Vagina (tissue), 1 donor: ENCODE data around the genes RHOBTB3 and ELL2.

- PRO-cap: no peak
- RAMPAGE, long total RNA: no peak
Measured at GRCh38 chr5:91311309-91312606, 71.4 kb downstream of the ARRDC3 start.

- PRO-cap: no peak
- RAMPAGE, long total RNA: no peak
Measured at GRCh38 chr5:91332330-91332747, 50.8 kb downstream of the ARRDC3 start.

DNA sequence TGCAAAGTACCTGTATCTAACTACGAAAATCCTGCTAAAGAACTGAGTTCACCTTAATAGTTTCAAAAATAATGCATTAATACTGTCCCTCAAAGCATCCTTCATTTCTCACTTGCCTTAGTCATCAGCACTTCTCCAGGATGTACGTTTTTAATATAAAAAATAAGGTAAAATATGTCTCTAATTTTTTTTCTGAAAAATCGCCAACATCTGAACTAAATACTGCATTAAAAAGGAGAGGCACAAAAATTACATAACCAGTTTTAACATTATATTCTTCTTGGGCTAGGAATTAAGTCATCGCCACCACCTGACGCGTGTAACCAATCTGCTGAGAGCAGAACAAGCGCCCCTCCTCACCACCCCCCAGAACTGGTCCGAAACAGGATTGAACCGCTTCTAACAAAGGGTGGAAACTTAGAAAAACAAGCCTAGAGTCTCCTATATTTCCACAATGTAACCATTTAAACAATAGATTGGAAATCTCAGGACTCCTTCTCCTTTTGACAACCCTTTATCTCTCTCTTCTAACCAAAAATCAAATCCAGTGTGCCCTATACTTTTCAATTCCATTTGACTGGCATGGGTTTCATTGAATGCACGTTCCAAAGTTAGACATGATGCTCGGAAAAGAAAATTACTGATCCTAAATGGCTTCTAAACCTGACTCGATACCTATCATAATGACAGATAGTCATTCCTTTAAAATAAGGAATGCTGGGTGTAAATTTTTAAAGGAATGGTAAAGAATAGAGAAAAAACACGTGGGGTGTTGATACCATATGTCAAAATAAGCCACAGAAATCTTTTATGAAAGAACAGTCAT lies 1.4 kb downstream of the ARRDC3 start:
- PRO-cap: bidirectional peak, plus-strand start at position 369 of the sequence, minus-strand start at position 244 of the sequence
- RAMPAGE, long total RNA: no peak

GRCh38 chr5:93359017-93359547 lies 223.9 kb upstream of the NR2F1 start:
- PRO-cap: no peak
- RAMPAGE, long total RNA: no peak

DNA sequence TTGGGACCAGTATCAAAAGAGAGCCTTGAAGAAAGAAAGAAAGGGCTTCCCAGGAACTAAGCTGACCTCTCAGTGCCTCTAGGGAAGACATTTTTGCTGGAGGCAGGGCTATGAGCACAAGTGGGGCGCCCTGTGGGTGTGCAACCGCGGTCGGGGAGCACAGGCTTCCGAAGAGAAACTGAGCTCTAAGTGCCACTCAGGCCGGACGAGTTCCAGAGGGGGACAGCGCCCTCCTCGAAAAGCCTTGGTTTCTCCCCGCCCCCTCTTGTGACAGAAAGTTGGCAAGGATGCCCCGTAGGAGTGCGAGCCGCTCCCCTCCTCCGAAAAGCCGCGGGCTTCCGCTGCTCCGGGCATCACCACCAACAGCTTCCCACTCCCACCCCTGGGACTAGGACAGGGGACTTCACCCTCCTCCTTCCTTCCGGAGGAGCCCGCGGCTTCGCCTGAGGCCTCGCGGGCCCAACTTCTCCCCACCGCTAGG lies 4.1 kb upstream of the NR2F1 start:
- PRO-cap: bidirectional peak, plus-strand start at position 139 of the sequence, minus-strand start outside the sequence; bidirectional peak, plus-strand start at position 323 of the sequence, minus-strand start at position 214 of the sequence
- RAMPAGE, long total RNA: no peak

- PRO-cap: no peak
- RAMPAGE, long total RNA: no peak
Measured at GRCh38 chr5:93587917-93588594, 5.0 kb downstream of the NR2F1 start.

- PRO-cap: bidirectional peak, plus-strand start at chr5:93598909, minus-strand start at chr5:93598825
- RAMPAGE, long total RNA: no peak
Measured at GRCh38 chr5:93598192-93599191, 15.5 kb downstream of the NR2F1 start.

DNA sequence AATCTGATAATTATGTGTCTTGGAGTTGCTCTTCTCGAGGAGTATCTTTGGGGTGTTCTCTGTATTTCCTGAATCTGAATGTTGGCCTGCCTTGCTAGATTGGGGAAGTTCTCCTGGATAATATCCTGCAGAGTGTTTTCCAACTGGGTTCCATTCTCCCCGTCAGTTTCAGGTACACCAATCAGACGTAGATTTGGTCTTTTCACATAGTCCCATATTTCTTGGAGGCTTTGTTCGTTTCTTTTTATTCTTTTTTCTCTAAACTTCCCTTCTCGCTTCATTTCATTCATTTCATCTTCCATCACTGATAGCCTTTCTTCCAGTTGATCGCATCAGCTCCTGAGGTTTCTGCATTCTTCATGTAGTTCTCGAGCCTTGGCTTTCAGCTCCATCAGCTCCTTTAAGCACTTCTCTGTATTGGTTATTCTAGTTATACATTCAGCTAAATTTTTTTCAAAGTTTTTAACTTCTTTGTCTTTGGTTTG lies 114.9 kb upstream of the POU5F2 start:
- PRO-cap: no peak
- RAMPAGE, long total RNA: start-site peak on the minus strand centred at position 430 of the sequence, 81 bp wide, 6 reads

DNA sequence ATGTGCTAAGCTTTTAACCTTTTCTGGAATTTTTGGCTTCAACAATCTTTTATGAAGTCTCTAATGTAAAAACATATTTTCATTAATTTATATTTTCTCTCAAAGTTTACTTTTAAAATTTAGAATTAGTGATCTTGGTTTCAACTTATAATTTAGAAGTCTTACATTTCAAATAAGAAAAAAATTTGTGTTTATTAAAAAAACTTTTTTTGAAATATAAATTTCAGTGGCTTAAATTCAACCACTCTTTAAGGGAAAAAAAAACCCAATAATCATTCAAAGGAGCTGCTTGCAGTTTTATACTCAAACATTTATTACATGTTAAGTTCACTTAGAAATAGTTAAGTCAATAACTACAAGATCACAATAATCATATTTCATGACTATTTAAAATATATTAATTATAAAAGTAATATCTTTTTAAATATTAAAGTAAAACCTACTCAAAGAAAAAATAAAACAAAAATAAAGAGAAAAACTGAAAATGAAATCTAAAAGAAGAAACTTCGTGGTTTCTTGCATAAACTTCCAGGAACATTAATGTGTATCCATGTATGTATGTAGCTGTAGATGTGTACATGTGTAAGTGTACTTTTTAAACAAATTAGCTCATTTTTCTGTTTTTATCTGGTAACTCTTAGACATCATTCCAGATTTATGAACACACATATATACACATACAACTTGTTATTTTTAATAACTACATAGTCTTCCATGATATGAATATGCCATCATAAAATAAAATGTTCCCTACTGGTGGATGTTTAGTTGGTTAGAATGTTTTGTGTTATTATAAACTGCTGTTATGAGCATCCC lies 169.0 kb downstream of the FAM172A start:
- PRO-cap: unidirectional peak, plus-strand start at position 474 of the sequence
- RAMPAGE, long total RNA: no peak

- PRO-cap: no peak
- RAMPAGE, long total RNA: no peak
Measured at GRCh38 chr5:94870681-94871102, 252.2 kb downstream of the SLF1 start.

DNA sequence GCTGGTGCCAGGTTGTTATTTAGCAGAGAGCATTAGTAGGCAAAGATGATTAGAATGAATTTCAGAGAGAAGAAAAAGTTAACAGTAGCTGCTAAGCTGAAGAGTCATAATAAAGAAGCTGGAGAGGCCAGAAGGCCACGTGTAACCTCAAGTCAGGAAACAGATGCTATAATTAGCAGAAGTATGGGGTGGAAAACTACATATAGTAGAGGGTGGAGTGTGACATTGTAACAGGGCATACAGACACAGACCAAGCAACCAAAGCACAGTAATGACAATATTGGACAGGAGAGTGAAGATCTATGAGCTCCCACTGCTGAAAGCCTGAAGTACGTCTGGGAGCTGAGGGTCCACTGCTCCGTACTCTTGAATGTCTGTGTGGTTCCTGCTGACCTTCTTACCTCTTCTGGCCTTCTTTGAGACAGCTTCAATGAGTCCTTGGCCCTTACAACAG lies 257.5 kb downstream of the MCTP1 start:
- PRO-cap: no peak
- RAMPAGE, long total RNA: no peak

DNA sequence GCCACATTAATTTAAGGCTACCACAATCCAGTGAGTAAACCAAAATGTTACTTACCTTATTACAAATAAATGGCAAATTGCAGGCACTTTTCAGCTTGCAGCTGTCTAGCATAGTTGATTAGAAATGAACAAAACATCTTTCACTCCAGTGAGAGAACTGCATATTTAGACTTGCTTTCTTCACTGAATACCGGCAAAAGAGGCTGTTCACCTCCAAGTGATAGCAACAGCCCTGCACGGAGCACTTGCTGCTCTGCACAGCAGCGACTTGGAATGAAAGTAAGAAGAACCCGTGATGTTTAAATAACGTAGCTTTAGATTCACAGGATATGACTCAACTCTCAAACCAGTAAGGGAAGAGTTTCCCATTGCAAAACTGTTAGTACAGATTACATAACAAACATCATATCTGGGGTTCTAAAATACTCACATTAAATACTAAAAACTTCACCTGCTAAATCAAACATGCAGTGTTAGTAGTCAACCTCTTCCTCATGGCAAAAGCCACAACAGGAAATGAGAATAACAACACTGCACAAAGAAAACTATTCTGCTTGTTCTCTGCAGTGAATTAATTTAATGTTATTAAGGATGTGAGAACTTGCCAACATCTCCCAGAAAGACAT lies 203.4 kb downstream of the MCTP1 start:
- PRO-cap: unidirectional peak, minus-strand start at position 219 of the sequence; unidirectional peak, minus-strand start at position 275 of the sequence
- RAMPAGE, long total RNA: start-site peak on the minus strand centred at position 271 of the sequence, 43 bp wide, 74 reads

GRCh38 chr5:95283645-95284009 lies 1.3 kb downstream of the MCTP1 start:
- PRO-cap: no peak
- RAMPAGE, long total RNA: no peak

DNA sequence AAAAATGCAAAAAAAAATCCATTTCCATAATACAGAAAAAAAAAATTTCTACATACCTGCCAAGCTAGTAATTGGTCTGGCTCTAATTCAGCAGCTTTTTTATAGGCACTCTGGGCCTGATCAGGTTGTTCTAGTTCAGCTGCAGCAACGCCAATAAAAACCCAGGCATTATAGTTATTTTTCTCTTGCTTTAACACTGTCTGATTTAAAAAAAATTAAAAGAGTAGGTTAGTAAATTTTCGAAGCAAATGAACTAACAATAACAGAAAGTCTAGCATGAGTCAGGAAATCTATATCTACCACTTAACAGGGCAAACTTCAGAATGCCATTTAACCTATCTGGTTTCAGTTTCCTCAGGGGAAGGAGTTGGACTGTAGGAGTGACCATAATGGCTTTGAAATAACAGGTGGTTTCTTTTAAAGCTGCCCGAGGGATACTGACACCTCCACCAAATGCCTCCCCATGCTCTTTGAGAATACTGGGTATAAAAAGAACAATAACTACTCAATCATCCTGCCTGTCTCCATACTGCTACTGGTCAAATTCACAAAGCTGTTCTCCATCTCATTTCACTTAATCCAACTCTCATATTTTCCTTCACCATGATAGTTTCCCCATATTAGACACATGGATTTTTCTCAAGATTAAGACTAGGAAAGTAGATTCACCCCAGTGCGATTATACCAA lies 11.5 kb downstream of the SKIC3 start:
- PRO-cap: no peak
- RAMPAGE, long total RNA: no peak

DNA sequence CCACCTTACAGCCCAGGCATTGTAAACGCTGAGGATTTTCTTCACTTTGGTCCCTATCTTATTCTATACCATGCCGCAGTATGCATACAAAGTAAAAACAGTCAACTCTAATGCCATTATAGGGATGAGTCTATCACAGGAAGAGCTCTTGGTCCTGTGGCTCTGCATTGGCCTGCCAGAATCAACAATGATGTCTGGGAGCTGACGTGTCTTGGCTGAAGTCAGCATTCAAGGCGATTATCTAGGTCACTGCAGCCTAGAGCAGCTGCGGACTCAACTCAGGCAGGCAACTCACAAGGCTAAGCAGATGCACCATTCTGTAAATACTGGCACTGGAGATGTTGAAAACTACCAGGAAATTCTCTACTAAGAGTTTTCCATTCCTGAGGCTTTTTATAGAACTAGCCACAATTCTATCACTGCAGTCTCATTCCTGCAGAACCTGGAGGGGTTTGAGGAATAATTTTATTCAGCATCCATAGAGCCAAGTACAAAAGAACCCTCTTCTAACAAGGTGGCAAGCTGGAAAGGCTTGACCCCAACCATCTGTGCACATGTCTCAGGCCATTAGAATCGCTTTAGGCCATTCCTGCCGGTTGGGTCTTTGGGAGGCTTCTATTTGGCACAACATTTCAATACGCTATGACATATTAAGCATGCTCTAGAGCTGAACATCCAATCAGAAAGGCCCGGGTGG lies 13.2 kb downstream of the SPATA9 start:
- PRO-cap: bidirectional peak, plus-strand start at position 259 of the sequence, minus-strand start at position 164 of the sequence
- RAMPAGE, long total RNA: no peak

DNA sequence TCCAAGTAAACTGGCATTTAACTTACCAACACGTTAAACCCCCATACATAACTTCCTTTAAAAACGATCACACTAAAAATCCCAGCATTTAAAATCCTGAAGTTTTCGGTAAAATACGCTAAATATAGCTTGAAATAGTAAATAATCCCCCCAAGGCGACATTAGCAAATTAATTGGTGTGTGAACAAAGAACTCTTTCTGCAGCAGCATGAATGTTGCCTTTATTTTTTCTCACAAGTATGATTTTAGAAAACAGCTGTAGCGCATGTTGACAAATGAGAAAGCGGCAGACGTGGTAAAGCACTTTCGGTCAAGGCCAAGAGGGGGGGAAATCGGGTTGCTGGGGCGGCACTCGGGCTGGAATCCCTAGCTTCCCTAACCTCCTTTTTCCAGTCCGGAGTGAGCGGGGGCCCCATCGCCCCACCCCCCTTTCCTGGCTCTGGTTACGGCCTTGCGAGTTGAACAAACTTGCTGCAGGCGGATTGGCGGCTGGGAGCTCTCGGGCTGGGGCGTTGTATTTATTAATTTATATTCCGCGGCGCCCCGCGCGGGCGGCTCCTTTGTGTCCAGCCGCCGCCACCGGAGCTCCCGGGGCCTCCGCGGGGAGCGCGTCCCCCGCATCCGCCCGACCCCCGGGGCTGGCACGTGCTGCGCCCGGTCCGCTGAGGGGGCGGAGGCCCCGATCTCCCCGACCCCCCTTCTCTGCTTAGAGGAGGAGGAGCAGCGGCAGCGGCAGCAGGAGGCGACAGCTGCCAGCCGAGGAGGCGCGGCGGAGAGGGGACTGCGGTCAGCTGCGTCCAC lies at the start of gene RHOBTB3:
Gene RHOBTB3 (plus strand): TSS at position 735 of the 801 bp plus-strand sequence.
- PRO-cap: bidirectional peak, plus-strand start at position 465 of the sequence, minus-strand start at position 276 of the sequence; bidirectional peak, plus-strand start at position 529 of the sequence, minus-strand start at position 599 of the sequence; bidirectional peak, plus-strand start at position 762 of the sequence, minus-strand start at position 623 of the sequence
- RAMPAGE, long total RNA: no peak

- PRO-cap: no peak
- RAMPAGE, long total RNA: no peak
Measured at GRCh38 chr5:95845257-95845896, 22.9 kb upstream of the GLRX start.

GRCh38 chr5:95930638-95931558 lies 30.8 kb downstream of the ELL2 start:
- PRO-cap: no peak
- RAMPAGE, long total RNA: no peak

GRCh38 chr5:95958824-95959459 lies 2.7 kb downstream of the ELL2 start:
- PRO-cap: no peak
- RAMPAGE, long total RNA: no peak

DNA sequence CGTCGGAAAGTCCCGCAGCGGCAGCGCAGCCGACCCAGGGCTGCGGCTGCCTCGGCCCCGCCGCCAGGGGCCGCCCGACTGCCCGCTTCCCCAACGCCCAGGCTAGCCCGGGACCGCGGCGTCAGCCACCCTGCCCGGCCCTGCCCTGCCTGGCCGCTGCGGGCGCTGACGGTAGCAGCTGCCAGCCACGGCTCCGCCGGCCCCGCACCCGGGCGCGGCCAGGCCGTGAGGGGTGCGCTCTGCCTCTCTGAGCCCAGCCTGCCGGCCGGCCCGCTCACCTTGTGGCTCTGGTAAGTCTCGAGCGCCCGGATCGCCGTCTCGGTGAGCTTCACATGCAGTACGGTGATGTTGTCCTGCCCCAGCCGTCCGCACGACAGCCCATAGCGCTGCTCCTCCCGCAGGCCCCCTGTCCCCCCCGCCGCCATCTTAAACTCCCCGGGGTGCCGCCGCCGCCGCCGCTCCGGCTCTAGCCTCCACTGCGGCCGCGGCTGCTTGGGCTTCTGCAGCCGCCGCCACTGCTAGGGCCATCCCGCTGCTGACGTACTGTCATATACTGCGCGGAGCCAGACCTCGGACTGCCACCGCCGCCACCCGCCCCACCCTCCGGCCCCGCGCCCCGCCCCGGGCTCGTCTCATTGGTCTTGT lies at the start of gene ELL2:
Gene ELL2 (minus strand): TSS at position 555 of the 645 bp plus-strand sequence.
- PRO-cap: bidirectional peak, plus-strand start at position 193 of the sequence, minus-strand start at position 53 of the sequence; unidirectional peak, minus-strand start at position 281 of the sequence; unidirectional peak, minus-strand start at position 334 of the sequence; bidirectional peak, plus-strand start outside the sequence, minus-strand start at position 545 of the sequence
- RAMPAGE, long total RNA: start-site peak on the minus strand centred at position 553 of the sequence, 68 bp wide, 209 reads